Metastatic Breast Carcinoma in the Ovary (tissue), 3 donors: ENCODE data around the genes ACBD4 and SPATA32.

- PRO-cap, 3 experiments, result no peak in any of the 3 experiments
Observed at GRCh38 chr17:45120734-45121595, 11.3 kb downstream of the PLCD3 start.

DNA sequence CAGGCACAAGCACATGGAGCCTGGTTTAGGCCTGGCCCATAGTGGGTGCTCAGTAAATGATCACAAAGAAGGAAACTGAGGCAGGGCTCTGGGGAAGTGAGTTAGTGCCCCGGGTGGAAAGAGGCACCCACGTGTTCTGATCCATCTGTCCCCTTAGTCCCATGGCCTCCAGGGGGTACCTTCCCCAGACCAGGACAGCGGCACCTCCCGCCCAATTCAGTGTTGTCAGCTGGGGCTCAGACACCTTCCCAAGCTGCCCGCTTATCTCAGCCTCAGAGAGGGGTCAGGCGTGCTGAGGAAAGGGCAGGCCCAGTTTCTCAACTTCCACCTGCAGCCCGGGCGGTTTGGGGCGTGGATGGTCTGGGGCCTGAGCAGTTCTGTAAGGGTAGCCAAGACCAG is 5.2 kb downstream of the PLCD3 start:
- PRO-cap, 3 experiments, result no peak in any of the 3 experiments

GRCh38 chr17:45135181-45135972 is at the start of gene ACBD4:
Gene ACBD4, plus strand, starts transcription at chr17:45135687.
- PRO-cap, 3 experiments, result peak in 3 of 3 experiments; most common plus-strand start chr17:45135690 (in 3)

DNA sequence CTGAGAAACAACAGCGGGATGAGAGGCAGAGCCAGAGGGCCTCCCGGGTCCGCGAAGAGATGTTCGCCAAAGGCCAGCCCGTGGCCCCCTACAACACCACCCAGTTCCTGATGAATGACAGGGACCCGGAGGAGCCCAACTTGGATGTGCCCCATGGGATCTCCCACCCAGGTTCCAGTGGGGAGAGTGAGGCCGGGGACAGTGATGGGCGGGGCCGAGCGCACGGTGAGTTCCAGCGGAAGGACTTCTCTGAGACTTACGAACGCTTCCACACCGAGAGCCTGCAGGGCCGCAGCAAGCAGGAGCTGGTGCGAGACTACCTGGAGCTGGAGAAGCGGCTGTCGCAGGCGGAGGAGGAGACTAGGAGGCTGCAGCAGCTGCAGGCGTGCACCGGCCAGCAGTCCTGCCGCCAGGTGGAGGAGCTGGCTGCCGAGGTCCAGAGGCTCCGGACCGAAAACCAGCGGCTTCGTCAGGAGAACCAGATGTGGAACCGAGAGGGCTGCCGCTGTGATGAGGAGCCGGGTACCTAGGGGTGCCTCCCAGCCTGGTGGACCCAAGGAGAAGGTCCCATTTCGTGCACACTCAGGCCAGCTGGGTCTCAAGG is 7.7 kb downstream of the HEXIM2 start:
- PRO-cap, 3 experiments, result no peak in any of the 3 experiments

GRCh38 chr17:45225876-45226667 is 4.4 kb downstream of the FMNL1 start:
- PRO-cap, 3 experiments, result peak in 3 of 3 experiments; most common plus-strand start chr17:45226417 (in 3); most common minus-strand start chr17:45226181 (in 3)

GRCh38 chr17:45227882-45228715 is 6.4 kb downstream of the FMNL1 start:
- PRO-cap, 3 experiments, result no peak in any of the 3 experiments

GRCh38 chr17:45236846-45237868 is 15.5 kb downstream of the FMNL1 start:
- PRO-cap, 3 experiments, result no peak in any of the 3 experiments

GRCh38 chr17:45261543-45262742 is at the start of gene SPATA32:
Gene SPATA32, minus strand, starts transcription at chr17:45262094.
- PRO-cap, 3 experiments, result peak in 2 of 3 experiments; most common plus-strand start chr17:45262306 (in 1); most common minus-strand start chr17:45262090 (in 2)

GRCh38 chr17:45288977-45289285 is 27.0 kb upstream of the SPATA32 start:
- PRO-cap, 3 experiments, result no peak in any of the 3 experiments

DNA sequence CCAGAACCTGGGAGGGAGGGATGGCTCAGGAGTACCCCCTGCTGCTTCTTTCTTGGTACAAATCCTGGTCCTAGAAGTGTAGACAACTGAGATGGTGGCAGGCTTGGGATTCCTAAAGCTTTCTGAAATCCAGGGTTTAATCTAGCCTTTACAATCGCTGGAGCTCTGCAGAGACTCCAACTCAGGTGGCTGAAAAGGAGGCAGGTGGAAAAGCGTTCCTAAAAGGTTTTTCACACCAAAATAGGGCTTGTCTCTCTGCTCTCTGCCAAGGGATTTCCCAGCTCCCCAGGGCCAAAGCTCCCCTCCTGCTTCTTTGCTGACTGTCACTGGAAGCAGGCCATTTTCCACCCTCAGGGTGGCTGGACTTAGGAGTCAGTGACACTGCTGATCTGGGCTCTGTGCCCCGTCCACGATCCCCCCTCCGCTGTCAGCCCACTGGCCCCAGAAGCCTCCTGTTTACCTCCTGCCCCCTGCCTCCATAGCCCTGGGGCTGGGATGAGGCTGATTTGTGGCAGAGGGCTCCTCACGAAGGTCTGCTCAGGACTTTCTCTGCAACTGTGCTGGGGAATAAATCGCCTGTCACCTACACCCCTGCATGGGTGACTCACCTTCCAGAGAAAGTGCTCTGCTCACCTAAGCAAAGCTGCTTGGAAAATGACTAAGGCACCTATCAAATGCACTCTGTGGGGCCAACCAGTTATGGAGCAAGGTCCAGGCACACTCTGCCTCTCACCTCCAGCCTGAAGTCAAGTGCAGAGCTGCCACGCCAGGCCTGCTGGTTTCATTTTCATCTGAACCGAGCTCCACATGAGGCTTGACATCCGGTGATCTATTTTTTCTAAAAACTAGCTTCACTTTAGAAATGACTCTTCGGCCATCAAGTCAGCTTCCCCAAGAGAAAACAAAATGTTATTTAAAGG is 5.0 kb downstream of the MAP3K14 start:
- PRO-cap, 3 experiments, result peak in 1 of 3 experiments; most common minus-strand start position 557 of the sequence (in 1)

DNA sequence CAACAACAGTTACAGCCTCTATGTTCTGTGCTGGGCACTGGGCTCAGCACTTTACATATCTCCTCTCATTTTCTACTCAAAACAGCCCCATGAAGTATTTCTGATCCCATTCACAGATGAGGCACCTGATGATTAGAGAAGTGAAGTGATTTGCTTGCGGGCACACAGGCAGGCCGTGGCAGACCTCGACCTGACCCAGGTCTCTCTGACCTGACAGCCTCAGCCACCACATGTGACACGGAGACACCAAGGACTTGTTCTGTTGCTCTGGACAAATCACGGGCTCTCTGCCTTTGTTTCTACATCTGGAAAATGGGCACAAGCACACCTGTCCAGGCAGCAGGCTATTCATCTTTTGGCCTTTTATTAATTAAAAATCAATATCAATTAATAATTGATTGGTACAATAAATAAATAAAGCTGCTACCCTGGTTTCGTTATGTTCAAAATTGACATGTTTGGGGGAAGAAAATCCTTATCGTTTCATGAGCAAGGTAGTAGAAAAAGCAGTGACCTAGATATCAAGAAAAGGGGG is 3.4 kb downstream of the MAP3K14 start:
- PRO-cap, 3 experiments, result no peak in any of the 3 experiments

- PRO-cap, 3 experiments, result no peak in any of the 3 experiments
Observed at GRCh38 chr17:45380398-45380698, 52.3 kb downstream of the ARHGAP27 start.

GRCh38 chr17:45393197-45393482 is 39.5 kb downstream of the ARHGAP27 start:
- PRO-cap, 3 experiments, result no peak in any of the 3 experiments

DNA sequence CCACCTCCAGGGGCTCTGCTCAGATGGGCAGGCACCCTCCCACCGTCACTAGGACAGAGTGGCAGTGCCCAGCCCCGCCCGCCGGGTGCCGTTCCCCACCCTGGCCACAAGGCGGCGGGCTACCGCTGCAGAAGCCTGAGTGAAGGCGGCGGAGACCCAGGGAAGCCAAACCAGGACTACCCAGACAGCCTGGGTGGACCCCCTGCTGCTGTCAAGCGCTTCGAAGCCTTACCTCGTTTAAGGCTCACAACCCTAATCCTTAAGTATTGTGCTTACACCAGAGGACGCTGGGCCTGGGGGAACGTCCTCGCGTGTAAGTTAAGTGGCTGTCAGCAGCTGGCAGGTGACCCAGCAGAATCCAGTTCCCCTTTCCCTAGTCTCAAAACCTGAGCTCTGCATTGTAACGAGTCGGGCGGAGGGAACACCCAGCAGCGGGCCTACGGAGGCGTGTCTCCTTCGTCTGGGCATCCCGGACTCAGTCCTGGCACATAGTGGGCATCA is 4.5 kb downstream of the ARHGAP27 start:
- PRO-cap, 3 experiments, result peak in 2 of 3 experiments; most common plus-strand start position 398 of the sequence (in 2)

- PRO-cap, 3 experiments, result peak in 3 of 3 experiments; most common plus-strand start chr17:45430988 (in 3); most common minus-strand start chr17:45430934 (in 3)
Observed at GRCh38 chr17:45430805-45431201, 1.9 kb downstream of the ARHGAP27 start.

GRCh38 chr17:45436114-45436884 is 3.6 kb upstream of the ARHGAP27 start:
- PRO-cap, 3 experiments, result no peak in any of the 3 experiments

GRCh38 chr17:45456040-45456802 is 23.6 kb upstream of the ARHGAP27 start:
- PRO-cap, 3 experiments, result no peak in any of the 3 experiments

DNA sequence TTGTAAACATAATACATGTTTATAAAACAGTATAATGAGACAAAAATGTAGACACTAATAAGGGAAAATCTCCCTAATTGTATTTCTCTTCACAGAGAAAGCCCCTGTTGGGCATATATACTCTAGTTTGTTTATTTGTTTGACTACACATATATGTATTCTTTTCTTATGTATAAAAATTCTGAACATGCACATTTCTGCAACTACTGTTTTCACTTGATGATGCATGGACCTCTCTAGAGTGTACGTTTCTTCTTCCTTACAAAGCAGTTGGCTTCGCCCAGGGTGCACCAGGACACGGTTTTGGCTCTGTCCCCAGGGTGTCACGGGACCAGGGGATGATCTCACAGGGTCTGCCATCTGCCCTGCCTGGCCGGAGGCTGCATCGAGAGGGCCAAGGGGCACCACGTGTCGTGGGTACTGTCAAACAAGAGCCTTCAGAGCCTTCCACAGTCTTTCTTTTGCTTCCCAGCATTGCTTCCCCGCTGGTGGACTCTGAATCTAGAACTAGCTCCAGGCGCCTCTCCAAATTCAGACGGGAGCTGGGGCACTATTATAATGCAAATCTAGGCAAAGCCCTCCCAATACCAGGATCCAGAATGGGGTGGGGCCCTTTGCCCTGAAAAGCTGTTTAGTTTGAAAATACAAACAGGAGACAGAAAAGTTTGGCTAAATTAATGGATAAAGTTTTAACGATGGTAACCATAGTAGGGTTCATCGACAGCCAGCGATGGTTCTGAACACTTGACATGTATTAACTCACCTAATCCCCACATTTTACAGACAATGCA is 47.9 kb downstream of the MAPT start:
- PRO-cap, 3 experiments, result peak in 1 of 3 experiments; most common plus-strand start position 426 of the sequence (in 1); most common minus-strand start position 245 of the sequence (in 1)

DNA sequence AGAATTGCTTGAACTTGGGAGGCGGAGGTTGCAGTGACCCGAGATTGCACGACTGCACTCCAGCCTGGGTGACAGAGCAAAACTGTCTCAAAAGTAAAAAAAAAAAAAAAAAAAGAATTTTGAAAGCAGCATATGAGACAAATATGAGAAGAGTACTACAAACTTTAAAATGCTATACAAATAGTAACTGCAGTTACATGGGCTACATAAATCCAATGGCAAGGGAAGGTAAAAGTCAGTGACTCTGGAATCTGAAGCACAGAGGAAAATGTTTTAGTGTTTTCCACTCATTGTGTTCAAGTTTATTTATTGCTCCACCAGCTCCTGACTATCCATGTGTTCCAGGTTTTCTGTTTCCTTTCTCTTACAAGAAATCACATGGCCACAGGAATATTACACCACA is 47.7 kb downstream of the STH start:
- PRO-cap, 3 experiments, result no peak in any of the 3 experiments

GRCh38 chr17:46047534-46047953 is 48.5 kb downstream of the STH start:
- PRO-cap, 3 experiments, result no peak in any of the 3 experiments